Pericardium fibroblast (primary cell): Measurements from ENCODE around the gene SMARCC1.

- RAMPAGE, long total RNA, result no peak
Measured at GRCh38 chr3:46559138-46559710, 6.9 kb downstream of the LRRC2 start.

DNA sequence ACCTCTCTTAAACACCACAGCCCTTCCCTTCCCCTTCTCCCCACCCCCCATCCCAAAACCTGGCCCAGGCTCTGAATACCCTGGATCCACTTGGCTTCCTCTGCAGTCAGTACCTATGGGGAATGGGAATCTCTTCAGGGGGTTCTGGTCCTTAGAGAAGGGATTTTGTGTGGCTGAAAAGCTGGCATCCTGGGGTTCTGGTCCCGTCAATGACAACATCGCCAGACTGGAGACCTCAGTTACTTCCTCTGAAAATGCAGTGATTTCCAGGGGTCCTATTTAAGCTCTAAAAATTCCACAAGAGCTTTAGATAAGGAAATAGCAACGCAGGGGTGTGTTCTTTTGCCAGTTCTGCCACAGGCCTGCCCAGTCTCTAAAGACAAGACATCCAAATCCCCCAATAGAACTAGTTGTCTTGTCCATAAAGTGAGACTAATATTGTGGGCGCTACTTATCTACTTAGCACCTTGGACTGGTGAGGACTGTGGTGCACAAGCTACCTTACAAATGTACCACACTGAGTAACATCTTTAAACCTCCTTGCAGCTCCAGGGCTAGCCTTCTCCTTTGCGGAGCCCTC lies 2.1 kb upstream of the TDGF1 start:
- RAMPAGE, long total RNA, result no peak

- RAMPAGE, long total RNA, result no peak
Measured at GRCh38 chr3:46695131-46696018, 1.9 kb upstream of the ALS2CL start.

GRCh38 chr3:46864979-46865663 lies 1.9 kb upstream of the MYL3 start:
- RAMPAGE, long total RNA, result no peak

DNA sequence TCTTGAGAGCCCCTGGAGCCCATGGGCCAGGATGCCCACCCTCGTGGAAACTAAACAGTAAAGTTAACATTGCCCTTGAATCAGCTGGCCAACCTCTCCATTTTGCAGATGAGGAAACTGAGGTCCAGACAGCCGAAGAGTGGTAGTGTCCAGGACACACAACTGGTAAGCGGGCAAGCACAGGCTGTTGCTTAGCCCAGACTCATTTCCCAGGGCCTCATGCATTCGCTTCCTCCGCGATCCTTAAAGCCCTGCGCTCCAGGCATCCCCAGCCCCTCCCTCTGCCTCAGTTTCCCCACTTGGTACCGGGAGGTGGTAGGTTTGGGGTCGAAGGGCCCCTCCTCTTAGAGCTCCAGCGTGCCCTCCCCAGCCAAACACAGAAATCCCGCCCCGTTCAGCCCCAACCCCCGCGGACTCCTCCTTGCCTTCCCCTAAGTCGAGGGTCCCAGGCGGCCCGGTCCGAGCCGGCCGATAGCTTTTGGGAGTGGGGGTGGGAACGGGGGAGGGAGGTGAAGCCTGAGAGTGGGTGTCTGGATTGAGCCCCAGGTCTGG lies 3.5 kb downstream of the PTH1R start:
- RAMPAGE, long total RNA, result no peak

GRCh38 chr3:46917625-46918518 lies 40.4 kb downstream of the PTH1R start:
- RAMPAGE, long total RNA, result no peak

GRCh38 chr3:46941871-46942800 lies 34.4 kb downstream of the CCDC12 start:
- RAMPAGE, long total RNA, result no peak

DNA sequence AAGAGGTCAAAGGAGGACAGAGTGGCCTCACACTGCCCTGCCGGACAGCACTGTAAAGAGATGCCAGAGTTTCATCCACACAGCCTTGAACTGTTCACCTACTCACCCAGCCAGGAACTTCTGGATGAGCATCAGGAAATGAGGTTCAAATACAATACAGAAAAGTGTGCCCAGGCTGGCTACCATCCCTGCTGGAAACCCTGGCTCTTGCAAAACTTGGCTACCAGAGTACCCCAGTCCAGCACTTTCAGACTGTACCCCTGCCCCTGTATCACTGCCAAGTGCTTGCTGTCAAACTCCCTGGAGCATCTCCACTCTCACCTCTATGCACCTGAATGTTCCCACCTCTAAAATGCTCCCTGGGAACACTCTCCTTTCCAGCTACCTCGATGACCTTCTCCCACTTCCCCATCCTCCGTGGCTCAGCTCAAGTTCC lies 5.8 kb downstream of the CCDC12 start:
- RAMPAGE, long total RNA, result no peak

DNA sequence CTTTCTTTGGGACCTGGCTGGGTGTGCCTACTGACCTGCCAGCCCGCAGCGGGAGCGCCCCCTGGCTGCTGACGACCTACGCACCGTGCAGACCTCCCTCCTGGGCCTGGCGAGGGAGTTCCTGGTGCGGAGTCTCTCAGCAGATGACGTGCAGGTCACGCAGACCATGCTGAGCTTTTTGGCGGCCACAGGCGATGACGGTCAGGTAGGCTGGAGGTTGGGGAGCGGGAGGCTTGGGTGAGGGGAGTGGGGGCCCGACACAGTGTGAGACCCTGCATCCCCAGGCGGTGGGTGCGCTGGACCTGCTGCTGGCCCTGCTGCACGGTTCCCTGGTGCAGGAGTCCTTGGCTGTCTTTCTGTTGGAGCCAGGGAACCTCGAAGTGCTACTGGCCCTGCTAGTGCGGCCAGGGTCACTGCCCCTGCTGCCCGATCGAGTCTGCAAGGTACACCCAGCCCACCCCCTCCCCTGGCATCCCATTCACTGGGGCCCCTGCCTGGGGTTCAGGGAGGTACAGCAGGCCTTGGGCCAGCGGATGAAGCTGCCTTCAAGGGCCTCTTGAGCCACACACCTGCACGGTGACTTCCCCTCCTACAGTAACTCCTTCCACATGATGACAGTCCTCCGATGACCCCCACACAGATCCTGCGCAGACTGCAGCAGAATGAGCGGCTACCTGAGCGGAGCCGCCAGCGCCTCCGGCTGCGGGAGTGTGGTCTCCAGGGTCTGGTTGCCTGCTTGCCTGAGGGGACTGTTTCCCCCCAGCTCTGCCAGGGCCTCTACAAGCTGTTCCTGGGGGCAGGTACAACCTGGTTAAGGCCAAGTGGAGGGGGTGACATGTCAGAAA lies 19.4 kb downstream of the NBEAL2 start:
- RAMPAGE, long total RNA, result no peak

GRCh38 chr3:47121180-47122477 lies 42.3 kb downstream of the SETD2 start:
- RAMPAGE, long total RNA, result no peak

GRCh38 chr3:47135685-47136536 lies 28.0 kb downstream of the SETD2 start:
- RAMPAGE, long total RNA, result no peak

DNA sequence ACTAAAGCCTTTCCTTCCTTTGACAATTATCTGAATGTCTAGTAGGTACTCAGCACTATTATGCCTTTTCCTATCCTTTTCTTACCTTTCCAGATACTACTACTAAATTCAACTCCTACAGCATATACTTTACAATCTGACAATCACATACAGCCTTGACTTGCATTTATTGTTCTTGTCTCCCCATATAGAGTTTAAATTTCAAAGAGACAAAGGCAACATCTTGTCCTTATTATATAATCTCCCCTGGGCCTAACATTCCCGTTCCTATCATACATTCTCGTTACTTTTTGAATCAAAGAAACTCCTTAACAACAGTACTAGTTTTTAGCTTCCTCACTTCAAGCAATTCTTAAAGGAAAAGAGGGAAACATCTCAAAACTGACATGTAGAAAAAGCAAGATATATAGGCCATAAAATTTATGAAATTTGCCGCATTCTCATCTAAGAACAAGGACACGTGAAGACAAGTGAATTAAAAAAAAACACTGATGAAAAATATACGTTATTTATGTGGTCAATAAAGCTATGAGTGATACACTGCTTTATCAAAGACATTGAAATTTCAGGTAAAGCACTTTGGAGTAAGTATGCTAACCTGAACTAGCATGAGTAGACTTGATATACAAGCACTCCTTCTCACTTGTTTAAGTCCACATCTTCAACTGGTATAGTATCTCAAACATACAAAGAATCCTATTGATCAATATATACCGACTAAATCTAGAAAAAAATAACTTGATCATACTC lies 24.5 kb downstream of the SETD2 start:
- RAMPAGE, long total RNA, result no peak

- RAMPAGE, long total RNA, result no peak
Measured at GRCh38 chr3:47283617-47284191, 960 bp downstream of the KLHL18 start.

DNA sequence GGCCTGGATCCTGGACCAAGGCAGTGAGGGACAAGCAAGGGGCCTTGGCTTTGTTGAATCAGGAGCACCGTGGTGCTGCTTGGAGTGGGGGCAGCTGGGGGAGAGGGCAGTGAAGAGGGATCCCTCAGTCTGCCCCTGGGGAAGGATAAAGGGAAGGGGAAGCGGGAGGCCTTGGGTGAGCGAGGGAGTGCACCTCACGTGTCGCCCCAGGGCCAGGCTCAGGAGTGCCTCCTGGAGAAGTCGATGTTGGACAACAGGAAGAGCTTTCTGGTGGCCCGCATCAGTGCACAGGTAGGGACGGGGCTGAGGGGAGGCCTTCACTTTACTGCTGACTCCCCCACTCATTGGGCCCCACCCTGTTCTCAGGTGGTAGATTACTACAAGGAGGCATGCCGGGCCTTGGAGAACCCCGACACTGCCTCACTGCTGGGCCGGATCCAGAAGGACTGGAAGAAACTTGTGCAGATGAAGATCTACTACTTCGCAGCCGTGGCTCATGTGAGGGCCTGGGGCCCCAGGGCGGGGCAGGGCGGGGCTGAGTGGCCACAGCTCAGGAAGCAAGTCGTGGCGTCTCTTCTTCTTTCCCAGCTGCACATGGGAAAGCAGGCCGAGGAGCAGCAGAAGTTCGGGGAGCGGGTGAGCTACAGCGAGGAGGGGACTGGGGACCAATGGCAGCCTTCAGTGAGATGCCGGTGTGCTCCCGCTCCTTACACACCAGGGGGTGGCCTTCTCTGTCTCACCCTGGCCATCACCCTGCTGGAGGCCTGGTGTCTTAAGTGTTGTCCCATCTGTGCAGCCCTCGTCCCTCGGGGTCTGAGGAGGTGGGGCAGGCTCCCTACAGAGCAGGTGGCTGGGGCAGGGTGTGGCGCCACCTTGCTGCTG lies 25.5 kb downstream of the PTPN23 start:
- RAMPAGE, long total RNA, result no peak

DNA sequence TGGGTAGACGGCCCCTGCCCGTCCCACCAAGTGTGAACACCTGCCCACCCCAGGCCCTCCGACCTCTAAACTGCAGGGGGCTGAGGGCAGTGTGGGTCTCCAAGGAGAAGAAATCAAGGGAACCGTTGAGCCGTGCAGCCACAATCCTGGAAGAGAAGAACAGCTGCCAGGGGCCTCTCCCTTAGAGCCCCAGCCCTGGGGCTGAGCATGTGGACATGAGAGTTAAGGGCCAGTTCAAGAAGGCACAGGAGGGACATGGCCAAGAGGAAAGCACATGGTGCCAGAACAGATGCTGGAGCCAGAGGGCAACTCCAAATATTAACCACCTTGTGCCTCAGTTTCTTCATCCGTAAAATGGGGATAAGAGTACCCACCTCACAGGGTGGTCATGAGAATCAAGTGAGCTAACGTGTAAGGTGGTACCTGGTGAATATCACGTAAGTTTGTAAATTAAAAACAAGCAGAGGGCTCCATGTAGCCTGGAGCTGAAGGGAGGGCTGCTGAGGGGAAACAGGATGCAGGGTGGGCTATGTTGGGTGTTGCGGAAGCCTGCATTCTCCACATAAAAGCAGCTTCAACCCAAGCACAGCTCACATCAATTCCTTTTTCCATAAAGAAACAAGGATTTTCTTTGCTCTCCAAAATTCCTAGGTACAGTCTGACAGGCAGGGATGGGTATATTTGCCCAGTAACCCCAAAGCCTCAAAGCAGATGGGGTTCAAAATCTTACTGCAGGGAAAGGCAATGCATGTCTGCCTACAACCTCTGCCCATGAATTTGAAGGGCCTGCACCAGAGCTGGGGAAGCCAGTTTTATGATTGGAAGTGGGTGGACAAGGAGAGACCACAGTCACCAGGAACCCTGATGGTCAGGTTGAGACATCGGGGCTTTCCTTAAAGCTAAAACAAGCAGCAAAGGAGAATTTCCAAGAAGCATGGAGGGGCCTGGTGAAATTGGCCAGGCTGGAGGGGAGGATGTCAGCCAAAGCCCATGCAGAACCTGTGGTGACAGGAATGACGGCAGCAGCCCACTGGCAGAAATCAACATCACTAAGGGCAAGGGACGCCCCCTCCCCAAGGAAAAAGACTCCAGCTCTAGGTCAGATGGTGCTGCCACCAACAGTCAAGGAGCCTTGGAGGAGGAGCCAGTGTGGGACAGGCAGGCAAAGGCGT lies 34.6 kb downstream of the PTPN23 start:
- RAMPAGE, long total RNA, result no peak

DNA sequence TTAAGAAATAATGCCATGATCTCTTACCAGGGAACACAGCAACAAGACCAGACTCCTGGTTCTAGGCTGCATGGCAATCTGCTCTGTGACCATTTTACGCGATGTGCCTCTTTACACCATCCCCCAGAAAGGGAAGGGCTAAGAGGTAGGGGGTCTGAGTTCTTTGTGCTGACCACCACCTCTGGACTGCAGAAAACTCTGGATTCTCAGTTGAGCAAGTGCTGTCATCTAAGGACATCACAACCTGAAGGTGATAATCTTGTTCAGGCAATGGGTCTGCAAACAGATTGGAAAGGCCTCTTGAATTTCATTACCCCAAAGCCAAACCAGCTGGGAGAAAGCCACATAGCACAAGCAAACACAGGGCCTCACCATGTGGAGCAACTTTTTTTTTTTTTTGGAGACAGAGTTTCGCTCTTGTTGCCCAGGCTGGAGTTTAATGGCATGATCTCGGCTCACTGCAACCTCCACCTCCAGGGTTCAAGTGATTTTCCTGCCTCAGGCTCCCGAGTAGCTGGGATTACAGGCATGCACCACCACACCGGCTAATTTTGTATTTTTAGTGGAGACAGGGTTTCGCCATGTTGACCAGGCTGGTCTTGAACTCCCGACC lies 3.9 kb upstream of the CSPG5 start:
- RAMPAGE, long total RNA, result no peak

GRCh38 chr3:47662234-47662710 lies 83.6 kb upstream of the CSPG5 start:
- RAMPAGE, long total RNA, result no peak

DNA sequence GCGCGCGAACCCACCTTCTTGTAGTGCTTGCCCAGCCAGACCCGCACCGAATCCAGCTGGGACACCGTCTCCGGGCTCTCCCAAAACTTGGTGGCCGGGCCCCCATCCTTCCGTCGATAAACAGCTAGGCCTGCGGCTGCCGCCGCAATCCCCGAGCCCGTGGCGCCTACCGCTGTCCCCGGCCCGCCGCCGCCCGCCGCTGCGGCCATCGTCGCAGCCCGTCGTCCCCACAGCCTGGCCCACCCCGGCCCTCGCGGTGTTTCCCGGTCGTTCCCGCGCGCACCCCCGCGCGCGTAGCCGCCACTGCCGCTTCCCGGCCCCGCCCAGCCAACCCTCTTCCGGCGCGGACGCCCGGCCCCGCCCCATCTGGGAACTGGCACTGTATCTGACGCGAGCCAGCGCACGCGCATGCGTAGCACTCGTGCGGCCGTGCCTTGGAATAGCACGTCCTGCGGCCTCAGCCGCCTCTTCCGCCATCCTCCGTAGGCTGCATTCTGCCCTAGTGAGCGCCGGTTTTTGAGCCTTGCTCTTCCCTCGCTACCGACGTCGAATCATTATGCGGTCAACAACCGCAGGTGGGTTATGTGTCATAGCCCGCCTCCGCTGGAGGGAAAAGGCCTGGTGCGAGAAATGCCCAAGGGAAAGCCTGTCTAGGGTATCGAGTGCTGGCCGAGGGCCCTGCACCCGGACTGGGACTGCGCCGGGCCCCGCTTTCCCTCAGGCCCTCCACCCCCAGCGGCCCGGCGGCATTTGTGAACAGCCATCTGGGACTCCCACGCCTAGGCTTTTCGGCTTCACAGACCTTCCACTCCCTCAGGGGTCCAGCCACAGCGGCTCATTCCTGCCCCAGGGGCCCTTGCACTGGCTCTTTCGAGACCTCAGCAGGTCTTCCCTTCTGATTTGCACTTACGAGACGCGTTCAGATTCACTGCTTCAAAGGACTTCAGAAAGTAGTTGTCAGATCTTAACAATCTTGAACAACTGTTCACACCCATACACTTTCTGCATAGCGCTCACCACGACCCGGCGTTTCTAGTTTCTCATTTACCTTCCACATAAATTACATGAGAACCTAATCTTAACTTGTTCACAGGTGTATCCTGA lies at the start of gene SMARCC1:
Gene SMARCC1 (minus strand): TSS at position 305 of the 1,104 bp plus-strand sequence.
- RAMPAGE, long total RNA, result no peak

DNA sequence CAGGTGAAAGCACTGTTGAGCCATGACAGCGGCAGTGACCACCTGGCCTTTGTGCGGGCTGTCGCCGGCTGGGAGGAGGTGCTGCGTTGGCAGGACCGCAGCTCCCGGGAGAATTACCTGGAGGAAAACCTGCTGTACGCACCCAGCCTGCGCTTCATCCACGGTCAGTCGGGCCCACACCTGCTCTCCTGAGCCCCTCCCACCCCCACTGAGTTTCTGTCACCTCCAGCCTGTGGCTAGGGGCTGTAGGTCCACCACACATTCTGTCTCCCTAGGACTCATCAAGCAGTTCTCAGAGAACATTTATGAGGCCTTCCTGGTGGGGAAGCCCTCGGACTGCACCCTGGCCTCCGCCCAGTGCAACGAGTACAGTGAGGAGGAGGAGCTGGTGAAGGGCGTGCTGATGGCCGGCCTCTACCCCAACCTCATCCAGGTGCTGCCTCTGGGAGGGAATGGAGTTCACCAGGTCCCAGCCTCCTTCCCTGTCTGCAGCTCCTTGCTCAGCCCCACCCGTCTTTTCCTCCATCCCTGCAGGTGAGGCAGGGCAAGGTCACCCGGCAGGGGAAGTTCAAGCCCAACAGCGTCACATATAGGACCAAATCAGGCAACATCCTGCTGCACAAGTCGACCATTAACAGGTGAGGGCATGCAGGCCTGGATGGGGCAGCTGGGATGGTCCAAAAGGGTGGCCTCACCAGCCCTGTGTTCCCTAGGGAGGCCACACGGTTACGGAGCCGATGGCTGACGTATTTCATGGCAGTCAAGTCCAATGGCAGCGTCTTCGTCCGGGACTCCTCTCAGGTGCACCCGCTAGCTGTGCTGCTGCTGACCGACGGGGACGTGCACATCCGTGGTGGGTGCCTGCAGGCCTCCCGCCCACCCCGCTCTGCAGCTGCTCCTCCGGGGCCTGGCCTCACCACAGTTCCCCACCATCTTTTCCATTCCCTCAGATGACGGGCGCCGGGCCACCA lies 46.3 kb downstream of the DHX30 start:
- RAMPAGE, long total RNA, result no peak

DNA sequence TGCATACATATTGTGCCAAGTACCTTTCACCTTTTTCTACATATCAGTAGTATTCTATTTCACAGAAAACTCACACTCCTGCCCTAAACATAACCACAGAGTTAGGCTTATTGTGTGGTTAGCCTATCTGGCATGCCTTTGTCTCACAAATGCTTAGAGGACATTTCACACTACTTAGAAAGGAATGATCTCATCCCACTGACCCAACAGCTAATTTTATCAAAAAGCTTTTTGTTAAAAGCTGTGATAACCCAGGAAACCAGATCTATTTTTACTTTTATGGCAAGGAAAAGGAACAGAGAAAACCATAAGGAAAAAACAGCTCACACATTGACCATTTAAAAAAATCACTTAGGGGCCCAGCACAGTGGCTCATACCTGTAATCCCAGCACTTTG lies 17.8 kb upstream of the MAP4 start:
- RAMPAGE, long total RNA, result no peak